Tibial artery (tissue), 1 donor: Measurements from ENCODE around the genes FN1 and IGFBP5.

DNA sequence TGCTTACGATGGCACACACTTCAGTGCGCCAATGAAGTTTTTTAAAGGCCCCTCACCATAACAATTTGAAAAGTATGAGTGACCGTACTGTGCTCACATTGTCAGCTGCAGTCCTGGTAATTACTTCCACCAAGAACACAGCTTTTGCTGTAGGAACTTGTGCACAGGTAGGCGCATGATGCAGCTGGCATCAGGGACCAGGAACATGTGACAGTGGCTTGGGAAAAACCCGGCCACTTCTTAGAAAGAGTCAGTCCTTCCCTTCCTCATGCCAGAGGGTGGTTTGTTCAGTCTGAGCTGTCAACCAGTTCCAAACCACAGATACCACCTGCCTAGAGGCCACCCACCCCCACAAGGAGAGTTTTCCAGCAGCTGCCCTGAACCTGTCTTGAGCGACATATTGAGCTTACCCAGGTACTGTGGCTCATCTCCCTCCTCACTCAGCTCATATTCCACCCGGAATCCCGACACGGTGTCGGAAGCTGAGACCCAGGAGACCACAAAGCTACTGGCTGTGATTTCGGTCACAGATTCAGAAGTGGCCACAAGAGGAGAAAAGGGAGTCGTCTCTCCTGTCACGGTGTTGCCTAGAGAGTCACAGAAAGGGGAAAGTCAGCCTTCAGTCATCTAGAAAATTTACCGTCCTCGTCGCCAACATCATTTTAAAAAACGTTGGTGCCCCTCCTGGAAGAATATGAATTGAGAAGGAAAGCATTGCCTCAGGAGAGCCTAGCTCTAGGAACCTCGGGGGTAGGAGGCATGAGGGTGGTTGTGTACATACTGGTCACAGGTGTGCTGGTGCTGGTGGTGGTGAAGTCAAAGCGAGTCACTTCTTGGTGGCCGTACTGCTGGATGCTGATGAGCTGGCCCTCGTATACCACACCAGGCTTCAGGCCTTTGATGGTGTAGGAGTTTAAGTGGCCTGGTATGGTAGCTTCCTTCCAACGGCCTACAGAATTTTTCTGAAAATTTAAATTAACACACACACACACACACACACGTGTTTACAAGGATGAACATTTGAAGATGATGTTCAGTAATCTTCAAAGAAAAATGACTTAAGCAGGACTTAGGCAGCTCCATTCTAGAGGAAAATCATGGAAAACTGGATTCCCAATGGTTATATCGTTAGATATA lies 26.3 kb downstream of the FN1 start:
- PRO-cap, result no peak

DNA sequence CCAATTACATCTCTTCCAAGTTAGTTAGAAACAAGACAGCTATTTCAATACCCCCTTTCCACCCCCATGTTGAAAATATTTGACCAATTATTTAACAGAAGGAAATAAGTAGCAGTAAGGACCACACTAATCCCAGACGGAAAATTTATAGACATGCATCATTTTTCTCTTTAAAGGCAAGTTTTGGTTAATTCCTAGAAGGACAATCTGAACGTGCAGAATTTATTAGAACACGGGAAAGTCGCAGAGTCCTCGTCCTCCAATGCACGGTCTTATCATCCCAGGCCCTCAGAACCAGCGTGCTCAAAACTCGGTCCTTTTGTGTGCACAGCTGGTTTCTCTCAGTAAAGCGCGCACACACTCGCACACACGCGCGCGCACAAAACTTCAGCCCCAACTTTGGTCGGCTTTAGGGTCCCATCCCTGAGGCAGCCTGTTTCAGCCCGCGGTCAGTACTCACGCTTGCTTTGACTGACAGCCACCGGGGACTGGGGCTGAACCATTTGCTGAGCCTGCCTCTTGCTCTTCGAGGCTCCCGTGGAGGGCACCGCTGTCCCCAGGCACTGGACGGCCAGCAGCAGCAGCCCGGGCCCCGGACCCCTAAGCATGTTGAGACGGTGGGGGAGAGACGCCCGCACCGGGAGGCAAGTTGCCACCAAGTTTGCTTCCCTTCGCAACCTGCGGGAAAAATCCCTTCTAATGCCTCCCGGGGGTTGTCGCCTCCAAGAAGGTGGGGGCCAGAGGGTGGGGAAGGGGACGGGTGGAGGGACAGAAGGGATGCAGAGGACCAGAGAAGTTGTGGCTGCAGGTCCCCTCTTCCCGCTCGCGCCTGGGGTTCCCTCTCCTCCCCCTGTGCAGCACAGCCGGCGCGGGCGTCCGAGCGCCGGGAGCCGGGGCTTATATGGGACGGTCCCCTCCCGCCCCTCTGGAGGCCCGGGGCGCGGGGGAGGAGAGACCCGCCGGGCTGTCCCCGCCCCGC lies at the start of gene FN1:
Gene FN1 (minus strand): TSS at position 874 of the 979 bp plus-strand sequence.
- PRO-cap, result unidirectional peak, plus-strand start at position 334 of the sequence; bidirectional peak, plus-strand start outside the sequence, minus-strand start at position 874 of the sequence

DNA sequence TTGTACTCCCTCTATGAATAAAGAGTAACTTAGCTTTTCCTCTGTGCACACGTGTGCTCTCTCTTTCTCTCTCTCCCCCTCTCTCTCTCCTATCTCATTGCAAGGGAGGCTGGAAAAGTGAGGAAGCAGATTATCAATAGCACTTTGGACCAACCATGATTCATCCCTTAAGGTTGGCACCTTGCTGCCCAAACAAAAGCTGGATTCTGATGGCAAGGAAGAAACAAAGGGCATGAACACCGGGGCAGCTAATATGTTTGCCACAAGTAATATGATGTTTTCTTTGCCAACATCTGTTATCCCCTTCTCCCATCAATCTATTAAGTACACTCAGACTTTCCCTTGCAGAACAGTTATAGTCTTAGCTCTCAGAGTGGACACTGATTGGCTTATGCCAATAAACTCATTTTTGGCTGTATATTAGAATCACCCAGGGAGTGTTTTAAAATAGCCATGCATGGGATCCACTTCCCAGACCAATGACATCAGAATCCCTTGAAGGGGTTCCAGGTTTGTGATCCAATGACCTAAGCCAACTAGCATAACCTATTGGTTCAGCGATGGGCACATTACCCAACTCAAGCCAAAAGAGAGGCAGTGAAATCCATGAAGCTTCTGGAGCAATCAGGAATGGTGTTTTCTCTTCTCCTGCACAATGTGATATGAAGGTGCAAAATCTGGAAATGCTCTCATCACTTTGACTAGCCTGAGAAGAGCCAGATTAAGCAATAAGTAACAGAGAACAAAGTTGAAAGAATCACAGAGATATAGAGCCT lies 60.3 kb downstream of the MREG start:
- PRO-cap, result no peak

DNA sequence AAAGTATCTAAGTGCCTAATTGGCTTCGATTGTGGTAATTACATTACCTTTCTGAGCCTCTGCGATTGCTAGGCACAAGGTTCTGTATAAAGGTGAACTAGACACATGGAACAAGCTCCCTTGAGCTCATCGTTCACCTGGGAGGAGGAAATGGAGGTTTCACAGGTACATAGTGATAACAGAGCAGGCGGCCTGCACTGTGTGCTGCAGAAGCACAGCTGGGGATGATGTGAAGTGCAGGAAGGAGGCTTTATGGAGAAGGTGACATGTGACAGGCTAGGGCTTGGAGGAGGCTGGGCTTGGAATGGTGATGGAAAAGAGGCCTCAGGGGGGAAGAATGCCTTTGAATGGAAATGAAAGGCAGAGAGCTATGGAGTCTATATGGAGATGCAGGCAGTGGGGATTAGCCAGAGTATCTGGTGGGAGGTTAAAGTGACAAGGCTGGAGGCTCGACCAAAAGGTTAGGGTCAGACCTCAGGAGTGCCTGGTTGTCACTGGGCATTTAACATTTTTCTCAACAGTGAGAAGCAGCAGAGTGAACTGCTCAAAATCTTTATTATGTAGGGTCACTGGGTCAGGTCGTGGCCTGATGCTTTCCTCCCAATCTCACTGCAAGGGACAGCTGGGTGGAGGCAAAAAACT lies 22.8 kb downstream of the MARCHF4 start:
- PRO-cap, result no peak

DNA sequence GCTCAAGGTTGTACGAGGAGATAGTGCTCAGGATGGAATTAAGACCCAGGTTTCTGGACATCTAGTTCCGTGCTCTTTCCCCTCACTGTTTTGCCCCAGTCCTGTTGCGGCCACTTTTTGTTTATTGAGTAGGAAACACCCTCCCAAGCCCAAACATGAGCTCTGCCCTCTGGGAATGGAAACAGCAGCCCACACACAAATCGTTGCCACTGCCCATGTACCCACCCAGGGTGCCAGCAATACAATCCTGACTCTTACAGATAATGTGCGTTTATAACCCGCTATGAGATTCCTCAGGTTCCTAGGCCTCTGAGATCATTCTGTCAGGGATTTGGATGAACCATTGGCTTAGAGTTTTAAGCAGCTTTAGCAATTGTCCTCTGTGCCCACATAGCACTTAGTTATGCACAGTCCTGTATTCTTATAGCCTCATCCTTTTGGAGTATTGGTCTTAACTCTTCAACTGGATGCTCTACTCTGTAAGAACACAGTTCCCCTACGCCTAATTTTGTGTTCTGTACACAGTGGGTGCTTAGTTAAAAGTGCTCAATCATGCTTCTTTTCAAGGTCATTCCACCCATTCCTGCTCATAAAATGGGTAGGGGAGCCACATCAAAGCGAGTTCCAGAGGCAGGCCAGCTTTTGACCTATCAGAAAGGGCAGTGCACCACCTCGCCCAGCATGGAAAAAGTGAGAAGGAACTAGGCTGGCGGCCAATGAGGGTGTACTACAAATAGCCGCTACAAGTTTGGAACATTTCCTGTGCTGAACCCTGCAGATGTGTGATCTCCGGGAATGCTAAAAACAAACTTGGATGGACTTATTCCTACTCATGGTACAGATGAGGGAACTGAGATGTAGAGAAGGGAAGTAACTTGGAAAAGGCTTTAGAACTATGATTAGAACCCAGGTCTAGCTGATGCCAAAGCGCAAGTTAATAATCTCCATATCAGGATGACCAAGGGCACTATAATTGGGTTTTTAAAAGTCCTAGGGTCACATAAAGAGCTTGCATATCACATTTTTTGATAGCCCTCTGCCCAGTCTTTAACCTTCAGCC lies 60.2 kb upstream of the IGFBP2 start:
- PRO-cap, result no peak

DNA sequence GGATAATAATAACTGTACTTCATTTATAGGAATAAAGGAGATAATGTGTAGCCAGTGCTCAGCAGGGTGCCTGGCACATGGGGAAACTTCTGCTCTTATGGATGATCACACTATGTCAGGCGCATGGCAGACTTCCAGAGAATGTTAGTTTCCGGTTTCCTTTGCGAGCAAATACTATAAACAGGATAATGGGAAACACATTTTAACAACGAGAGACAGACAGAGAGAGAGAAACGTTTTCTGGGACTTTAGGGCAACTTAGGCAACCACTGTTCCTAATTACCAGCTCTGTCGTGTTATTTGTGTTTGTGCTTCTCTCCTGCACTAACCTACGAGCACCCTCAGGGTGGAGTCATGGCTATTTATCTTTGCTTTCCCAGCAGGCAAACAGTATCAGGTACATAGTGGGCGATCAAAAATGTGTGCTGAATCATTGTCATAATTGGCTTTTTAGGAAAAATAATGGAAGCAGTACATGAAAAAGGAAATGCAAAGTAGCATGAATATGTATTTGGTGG lies 36.9 kb upstream of the IGFBP2 start:
- PRO-cap, result no peak

- PRO-cap, result no peak
Observed at GRCh38 chr2:216615407-216616084, 17.7 kb upstream of the IGFBP2 start.

DNA sequence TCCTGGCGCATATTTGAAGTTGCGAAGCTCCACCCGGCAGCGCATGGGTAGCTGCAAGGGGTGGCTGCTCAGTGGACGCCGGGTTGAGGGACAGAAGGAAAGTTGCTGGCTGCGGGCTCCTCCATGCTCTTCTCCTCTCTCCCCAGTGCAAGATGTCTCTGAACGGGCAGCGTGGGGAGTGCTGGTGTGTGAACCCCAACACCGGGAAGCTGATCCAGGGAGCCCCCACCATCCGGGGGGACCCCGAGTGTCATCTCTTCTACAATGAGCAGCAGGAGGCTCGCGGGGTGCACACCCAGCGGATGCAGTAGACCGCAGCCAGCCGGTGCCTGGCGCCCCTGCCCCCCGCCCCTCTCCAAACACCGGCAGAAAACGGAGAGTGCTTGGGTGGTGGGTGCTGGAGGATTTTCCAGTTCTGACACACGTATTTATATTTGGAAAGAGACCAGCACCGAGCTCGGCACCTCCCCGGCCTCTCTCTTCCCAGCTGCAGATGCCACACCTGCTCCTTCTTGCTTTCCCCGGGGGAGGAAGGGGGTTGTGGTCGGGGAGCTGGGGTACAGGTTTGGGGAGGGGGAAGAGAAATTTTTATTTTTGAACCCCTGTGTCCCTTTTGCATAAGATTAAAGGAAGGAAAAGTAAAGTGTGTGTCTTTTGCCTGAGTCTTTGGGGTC lies 30.7 kb downstream of the IGFBP2 start:
- PRO-cap, result no peak

DNA sequence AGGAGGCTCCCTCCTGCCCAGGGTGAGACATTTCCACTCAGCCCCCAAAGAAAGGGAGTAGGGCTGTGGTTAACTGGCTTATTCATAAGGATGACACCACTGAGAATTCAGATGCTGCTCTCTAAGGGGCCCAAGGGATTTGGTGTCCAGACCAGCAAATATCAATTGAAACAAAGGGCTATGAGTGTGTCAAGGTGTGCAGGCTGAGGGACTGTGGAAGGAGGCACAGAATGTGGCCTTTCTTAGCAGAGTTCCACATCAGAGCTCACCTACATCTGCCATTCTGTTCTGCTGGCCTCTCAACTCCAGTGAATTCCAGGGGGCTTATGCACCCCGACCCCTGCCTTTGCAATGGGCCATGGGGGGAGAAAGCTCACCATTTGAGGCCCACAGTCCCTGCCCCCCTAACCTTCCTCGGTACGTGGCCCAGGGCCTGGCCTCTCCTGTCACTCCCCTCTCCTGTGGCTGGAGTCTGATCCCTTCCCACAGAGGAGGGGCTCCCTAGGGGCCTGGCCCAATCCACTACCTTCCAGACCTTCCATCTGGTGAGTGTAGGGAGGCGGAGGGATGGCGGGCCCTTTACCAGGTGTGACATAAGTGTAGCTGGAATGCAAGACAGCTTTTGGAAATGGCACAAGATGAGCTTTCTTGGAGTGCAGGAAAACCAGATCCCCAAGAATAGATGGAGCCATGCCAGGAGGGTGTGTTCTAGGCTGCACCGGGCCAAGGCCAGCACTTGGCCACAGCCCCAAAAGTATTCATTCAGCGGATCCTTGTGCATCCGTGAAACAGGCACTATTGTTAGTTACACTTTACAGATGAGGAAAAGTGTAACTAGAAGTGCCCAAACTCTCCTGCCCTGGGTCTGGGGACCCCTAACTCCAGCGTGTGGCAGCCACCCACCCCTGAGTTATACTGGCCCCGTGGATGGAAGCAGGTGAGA lies 30.2 kb downstream of the IGFBP5 start:
- PRO-cap, result no peak

DNA sequence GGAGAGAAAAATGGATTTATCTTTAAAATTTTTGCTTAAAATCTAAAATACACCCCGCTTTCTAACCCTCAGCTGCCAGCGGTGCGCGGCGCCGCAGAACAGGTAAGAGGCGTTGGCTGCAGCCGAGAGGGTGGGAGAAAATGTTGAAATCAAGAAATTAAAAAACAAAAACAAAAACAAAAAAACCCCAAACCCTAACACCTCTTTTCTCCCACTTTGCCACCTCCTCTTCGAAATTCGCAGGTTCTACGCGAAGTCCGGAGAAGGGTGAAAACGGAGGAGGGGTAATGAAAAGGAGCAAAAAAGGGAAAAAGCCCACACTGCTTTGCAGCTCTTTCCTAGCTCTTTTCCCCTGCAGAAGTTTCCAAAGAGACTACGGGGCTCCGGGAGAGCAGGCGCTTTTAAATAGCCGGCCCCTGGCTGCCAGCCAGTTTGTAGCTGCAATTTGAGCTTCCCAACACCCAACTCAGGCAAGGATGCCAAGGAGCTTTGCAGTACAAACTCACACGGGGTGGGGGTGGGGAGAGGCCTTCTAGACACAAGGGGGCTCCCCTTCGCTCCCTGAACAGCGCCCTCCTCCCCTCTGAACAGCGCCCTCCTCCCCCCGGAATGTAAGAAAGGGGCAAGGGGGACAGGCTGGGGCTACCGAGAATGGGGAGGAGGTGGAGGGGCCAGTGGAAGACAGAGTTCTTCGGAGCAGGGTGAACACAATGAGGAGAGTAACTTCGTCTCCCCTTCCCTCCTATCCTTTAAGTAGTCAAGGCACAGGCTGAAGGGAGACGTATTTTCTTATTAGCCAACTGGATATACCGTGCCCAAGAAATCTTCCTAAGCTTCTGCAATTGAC lies at the start of gene IGFBP5:
Gene IGFBP5 (minus strand): TSS at position 377 of the 847 bp plus-strand sequence.
- PRO-cap, result bidirectional peak, plus-strand start at position 367 of the sequence, minus-strand start at position 375 of the sequence

GRCh38 chr2:216802641-216803305 lies 57.1 kb downstream of the TNP1 start:
- PRO-cap, result no peak

DNA sequence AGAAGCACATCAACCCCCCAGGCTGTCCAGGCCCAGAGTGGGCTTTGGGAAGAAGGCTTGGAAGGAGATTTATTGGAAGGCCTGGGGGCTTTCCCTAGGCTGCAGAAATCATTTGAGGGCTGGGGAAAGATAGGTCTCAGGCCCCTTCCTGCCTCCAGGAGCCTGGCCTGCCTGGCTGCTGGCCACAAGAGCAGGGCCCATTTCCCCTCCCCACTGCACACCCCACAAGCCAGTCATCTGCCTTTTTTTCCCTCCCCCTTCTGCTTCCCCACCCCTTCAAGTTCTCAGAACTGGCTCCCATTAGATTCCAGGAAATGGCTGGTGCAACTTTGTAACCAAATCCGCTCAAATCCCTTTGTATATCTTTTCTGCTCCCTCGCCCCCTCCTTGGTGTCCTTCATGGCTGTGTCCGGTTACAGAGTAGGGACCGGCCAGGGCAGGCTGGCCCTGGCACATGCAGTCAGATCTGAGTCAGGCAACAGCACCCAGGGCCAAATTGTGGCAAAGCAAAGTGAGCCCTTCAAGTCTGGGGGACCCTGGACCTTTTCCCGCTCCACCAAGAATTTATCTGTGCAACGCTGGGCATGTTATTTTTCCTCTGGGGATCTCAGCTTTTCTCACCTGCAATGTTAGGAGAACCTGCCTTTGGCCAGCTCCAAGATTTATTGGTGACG lies 20.8 kb upstream of the TNP1 start:
- PRO-cap, result no peak

- PRO-cap, result bidirectional peak, plus-strand start at chr2:217250223, minus-strand start at chr2:217249973
Observed at GRCh38 chr2:217250122-217250539, 390.3 kb upstream of the TNP1 start.

DNA sequence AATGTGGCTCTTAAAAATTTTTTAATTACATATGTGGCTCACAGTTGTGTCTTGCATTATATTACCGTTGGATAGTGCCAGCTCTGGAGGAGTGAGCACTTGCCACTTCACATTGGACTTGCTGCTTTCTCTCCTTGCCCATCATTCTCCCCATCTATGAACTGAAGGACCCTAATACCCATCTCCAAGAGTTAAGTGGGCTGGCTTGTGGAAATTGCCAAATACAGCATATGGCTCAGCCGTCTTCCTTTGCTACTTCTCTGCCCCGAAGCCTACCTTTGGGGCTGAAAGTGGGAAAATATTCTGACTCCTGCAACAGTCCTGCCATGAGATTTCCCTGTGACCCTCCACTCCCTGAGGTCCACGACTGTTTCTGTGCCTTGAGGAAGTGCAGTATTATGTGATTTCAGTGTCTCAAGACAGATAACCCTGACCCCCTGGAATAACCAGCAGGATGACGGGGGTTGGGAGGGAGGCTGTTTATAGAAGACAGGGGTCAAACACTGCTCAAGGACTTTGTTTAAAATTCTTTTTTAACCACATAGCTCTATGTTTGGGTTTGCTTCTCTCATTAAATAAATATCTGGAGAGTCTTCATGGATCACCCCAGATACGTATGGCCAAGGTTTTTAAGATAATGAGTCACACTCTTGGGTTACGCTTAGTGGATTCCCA lies 523.6 kb upstream of the TNP1 start:
- PRO-cap, result no peak

DNA sequence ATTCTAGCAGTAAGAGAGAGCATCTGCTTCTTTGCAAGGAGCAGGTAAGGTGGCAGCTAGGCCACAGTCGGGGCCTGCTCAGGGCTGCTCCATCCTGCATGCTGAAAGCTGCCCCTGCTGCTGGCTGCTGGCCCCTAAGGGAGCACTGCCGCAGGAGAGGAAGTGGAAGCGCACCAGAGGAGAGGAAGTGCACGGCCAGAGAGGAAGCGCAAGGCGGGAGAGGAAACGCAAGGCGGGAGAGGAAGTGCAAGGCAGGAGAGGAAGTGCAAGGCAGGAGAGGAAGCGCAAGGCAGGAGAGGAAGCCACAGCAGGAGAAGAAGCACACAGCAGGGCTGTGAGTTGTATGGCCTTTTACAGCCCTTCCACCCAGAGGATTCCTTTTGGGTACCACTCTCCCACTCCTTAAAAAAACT lies 539.0 kb upstream of the TNP1 start:
- PRO-cap, result no peak

DNA sequence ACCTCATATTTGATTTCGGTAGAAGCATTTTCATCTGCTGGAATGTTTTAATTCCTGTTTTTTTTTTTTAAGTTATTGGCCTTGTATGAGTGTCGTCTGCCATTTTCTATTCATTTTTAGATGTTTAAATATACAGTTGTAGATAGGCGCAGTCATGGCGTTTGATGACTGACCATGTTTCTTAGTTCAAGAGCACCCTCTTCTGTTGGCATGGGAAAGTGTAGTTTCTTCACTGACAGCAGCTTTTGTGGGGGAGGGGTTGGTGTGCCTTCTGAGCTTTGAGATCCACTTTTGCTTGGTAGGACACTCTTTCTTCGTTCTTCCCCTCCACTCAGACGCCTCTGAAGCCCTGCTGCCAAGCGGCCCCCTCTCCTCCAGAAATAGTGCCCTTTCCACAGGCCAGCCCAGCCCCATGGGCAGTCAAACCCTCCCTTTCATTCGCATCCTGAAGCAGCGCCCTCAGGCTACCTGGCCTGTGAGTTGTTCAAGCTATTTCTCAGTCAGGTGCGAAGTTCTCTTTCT lies 492.0 kb downstream of the TNS1 start:
- PRO-cap, result no peak

- PRO-cap, result no peak
Observed at GRCh38 chr2:217604344-217604889, 398.4 kb downstream of the TNS1 start.

DNA sequence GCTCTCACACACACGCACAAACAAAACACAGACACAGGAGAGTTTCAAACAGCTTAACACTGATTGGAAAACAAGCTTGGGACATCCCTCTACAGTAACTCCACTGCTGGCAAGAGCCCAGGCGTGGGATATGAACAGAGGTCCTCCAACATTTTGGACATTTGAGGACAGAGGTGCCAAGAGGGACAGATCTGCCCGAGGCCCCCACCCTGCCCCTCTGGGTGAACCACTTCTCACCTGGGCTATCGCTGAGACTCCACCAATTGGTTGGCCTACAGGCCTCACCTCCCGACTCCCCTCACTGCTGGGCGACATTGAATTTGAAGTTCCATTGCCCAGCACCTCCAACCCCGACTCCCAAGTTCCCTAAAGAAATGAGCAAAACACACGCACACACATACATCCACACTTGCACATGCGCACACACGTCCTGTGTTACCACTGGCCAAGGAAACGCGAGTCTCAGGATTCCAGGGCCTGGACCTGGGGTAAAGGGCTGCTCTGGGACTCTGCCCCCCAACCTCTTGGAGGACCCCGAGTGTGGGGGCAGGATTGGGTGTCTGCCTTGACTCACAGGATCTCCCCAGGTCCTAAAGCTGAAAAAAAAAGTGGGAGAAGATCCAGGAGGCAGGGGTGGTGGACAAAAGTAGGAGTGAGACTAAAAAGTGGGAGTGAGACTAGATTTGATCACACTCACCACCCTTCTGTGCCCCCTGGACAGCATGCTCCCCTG lies 202.5 kb downstream of the TNS1 start:
- PRO-cap, result unidirectional peak, minus-strand start at position 266 of the sequence; unidirectional peak, minus-strand start at position 455 of the sequence; unidirectional peak, minus-strand start at position 638 of the sequence

DNA sequence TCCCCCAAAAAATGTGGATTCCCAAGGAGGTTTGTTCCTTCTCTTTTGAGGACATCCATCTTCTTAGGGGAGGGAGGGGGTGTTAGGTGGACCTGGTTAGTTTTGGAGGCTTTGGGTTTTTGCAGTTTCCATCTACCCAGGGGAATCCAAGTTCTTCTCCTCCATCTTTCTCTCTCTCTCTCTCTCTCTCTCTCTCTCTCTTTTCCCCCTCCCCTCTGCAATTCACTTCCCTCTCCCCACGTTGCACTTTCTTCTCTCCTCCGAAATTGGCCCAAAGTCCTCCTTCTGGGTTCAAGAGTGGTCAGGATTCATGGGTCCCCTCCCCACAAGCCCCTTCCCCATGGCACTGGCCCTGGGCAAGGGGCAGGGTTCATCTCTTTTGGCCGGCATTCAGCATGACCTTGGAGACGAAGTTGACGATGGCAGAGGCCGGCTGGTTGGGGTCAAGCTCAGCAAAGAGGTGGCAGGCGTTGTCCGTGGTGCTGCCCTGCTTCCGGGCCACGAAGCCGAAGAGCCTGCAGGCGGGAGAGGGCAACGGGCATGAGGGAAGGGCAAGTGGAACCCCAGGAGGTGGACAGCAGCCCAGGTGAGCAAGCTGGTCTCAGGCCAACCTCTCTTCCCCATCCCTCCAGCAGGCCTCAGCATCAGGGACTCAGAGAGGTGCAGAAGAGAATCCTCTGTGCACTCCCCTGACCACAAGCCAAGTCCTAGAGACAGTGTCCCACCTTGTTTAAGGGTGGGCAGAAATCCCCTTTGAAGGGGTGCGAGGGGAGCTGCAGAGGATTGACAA lies 198.5 kb downstream of the TNS1 start:
- PRO-cap, result unidirectional peak, minus-strand start at position 188 of the sequence

GRCh38 chr2:217827254-217828323 lies 175.2 kb downstream of the TNS1 start:
- PRO-cap, result no peak